Keratinocyte (primary cell): ENCODE data around the genes OR5D18, OR5D16, OR5F1, OR8H2, OR8U1, OR5M3, OR5AR1, APLNR and TNKS1BP1.

GRCh38 chr11:55819264-55819833 is at the start of gene OR5D18:
Gene OR5D18, plus strand, starts transcription at chr11:55819630.
CAGE:
- cytosol, long polyA minus RNA, result no peak
- cytosol, long polyA plus RNA, result no peak
- long polyA plus RNA, result no peak
- nucleus, long polyA minus RNA, result no peak
- nucleus, long polyA plus RNA, result no peak

CAGE:
- cytosol, long polyA minus RNA, result no peak
- cytosol, long polyA plus RNA, result no peak
- long polyA plus RNA, result no peak
- nucleus, long polyA minus RNA, result no peak
- nucleus, long polyA plus RNA, result no peak
Observed at GRCh38 chr11:55838548-55838882, at the start of gene OR5D16. Gene OR5D16, plus strand, starts transcription at chr11:55838752.

DNA sequence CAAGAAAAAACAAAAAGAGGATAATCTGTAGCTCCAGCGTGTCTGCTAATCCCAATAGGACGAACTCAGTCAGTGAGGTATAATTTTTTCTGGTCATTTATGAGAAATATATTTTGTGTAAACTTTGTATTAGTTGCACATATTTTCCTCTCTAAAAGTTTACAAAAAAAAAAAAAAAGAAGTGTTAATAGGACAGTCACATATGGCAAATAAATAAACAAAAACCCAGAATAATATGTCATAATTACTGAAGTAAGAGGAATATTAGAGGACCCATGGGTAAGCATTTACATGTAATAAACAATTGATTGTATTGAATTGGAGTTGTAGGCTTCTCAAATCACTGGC is at the start of gene OR5F1:
Gene OR5F1 (minus strand): TSS at position 97 of the 348 bp plus-strand sequence.
CAGE:
- cytosol, long polyA minus RNA, result no peak
- cytosol, long polyA plus RNA, result no peak
- long polyA plus RNA, result no peak
- nucleus, long polyA minus RNA, result no peak
- nucleus, long polyA plus RNA, result no peak

DNA sequence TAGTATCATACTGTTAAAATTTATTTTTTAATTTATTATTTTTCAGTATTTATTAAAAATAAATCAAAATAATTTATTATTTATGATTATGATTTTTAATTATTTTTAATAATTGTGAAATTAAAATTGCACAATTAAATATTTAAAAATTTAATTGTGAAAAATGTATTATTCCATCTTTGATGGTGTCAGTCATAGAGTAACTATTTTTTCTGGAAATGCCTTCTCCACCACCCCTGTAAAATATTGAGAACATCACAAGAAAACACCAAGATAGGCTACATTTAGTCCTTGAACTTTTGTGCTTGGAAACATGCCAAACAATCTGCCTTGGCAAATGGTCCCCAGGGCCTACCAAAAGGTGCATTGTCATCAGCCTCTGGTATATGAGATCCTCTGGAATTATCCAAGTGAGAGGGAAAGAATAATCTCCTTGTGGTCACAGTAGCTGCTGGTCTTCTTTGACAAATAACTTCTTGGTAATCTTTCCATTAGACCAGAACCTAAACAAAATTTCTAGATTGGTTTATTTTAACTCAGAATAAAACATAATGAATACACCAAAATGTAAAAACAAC is at the start of gene OR8H2:
Gene OR8H2 (plus strand): TSS at position 419 of the 578 bp plus-strand sequence.
CAGE:
- cytosol, long polyA minus RNA, result no peak
- cytosol, long polyA plus RNA, result no peak
- long polyA plus RNA, result no peak
- nucleus, long polyA minus RNA, result no peak
- nucleus, long polyA plus RNA, result no peak

DNA sequence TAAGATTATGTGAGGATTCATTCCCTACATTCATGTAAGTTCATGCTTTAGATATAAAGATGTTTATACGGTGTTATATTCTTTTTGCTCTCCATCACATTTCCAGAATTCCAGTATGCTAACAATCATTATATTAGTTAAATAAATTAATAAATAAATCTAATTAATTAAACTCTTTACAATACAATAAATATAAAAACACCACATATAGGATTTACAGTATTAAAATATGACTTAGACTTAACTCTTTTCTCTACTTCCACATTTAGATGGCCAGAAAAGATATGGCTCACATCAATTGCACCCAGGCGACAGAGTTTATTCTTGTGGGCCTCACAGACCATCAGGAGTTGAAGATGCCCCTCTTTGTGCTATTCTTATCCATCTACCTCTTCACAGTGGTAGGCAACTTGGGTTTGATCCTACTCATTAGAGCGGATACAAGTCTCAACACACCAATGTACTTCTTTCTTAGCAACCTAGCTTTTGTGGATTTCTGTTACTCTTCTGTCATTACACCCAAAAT is at the start of gene OR8U1:
Gene OR8U1 (plus strand): TSS at position 285 of the 526 bp plus-strand sequence.
CAGE:
- cytosol, long polyA minus RNA, result no peak
- cytosol, long polyA plus RNA, result no peak
- long polyA plus RNA, result no peak
- nucleus, long polyA minus RNA, result no peak
- nucleus, long polyA plus RNA, result no peak

CAGE:
- cytosol, long polyA minus RNA, result no peak
- cytosol, long polyA plus RNA, result no peak
- long polyA plus RNA, result no peak
- nucleus, long polyA minus RNA, result no peak
- nucleus, long polyA plus RNA, result no peak
Observed at GRCh38 chr11:56473168-56473515, at the start of gene OR5M3. Gene OR5M3, minus strand, starts transcription at chr11:56473352.

DNA sequence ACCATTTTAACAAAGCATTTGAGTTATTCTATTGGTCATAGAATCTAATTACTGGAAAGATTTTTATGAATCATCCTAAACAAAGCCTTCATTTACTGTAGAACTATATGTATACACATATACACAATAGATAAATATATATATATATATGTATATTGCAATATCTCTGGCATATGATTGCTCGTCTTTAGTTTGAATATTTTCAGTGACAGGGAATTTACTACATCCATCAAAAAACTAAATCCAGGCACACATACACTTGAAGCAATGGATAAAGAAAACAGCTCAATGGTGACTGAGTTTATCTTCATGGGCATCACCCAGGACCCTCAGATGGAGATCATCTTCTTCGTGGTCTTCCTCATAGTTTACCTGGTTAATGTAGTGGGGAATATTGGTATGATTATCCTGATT is at the start of gene OR5AR1:
Gene OR5AR1 (plus strand): TSS at position 268 of the 414 bp plus-strand sequence.
CAGE:
- cytosol, long polyA minus RNA, result no peak
- cytosol, long polyA plus RNA, result no peak
- long polyA plus RNA, result no peak
- nucleus, long polyA minus RNA, result no peak
- nucleus, long polyA plus RNA, result no peak

GRCh38 chr11:57237072-57237856 is at the start of gene APLNR:
Gene APLNR, minus strand, starts transcription at chr11:57237250.
CAGE:
- cytosol, long polyA minus RNA, result no peak
- cytosol, long polyA plus RNA, result no peak
- long polyA plus RNA, result no peak
- nucleus, long polyA minus RNA, result no peak
- nucleus, long polyA plus RNA, result no peak

DNA sequence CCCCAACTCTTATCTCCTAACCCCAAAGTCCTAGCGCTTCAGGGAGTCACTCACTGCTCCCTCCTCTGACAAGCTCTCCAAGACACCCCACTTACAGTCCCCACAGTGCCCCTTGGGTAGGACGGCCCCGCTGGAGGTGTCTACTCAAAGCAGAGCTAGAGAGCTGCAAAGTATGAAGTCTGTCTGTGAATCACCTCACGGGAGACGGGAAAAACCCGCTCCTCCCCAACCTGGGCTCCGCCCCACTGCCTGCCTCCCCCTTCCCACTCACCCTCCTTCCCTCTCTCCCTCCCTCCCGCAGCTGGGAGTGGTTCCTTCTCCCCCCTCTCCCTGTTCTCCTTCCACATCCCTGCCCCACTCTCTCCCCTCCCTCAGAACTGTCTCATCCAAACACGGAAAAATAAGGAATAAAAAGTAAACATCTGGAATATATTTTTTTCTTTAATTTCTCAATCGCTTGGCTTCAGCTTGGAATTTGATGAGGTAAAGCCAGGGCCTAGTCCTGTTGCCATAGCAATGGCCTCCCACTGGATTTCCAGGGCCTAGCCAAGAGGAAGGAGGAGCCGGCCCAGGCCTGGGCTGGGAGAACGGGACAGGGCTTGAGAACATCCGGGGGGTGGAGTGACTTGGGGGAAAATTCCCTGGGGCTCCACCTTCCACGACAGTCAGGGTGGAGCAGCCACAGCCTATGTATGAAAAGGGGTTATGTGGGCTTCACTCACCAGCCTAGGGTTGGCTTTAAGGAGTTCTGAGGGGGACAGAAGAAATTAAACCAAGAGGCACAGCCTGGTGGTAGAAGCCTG is 2.4 kb downstream of the TNKS1BP1 start:
CAGE:
- cytosol, long polyA minus RNA, result no peak
- cytosol, long polyA plus RNA, result no peak
- long polyA plus RNA, result start-site peak on the minus strand centred at position 171 of the sequence, 53 bp wide, 243 and 114 reads in 2 replicates
- nucleus, long polyA minus RNA, result start-site peak on the minus strand centred at position 180 of the sequence, 16 bp wide, 1,263 reads
- nucleus, long polyA plus RNA, result start-site peak on the minus strand centred at position 171 of the sequence, 54 bp wide, 587 and 711 reads in 2 replicates

DNA sequence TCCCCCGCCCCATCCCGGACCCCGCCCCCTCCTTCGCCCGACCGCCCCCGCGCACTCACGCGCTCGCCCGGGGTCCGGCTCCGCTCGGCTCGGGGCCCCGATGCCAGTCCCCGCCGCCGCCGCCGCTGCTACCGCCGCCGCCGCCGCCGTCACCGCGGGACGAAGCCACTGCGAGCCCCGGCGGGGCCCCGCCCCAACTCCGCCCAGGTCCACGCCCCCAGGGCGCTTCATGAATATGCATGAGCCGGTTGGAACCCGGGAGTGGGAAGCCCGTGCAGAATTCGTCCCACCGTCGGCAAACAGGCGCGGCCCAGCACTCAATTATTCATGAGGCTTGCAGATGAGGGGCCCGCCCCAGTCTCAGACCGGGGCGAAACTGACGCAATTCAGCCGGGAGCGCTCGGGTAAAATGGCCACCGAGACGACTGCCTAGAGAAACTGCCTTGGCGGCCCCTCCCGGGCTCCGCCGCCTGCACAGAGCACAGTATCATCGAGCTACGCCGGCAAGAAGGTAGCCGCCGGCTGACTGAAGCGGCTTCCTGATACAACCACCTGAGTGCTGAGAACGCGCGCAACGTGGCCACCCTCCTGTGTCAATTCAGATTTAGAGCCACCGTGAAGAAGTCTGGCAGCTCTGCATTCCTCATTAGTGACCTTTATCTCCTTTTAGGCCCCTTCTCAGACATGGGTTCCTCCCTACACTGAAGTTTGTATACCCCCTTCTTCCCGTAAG is at the start of gene TNKS1BP1:
Gene TNKS1BP1 (minus strand): TSS at position 172 of the 733 bp plus-strand sequence.
CAGE:
- cytosol, long polyA minus RNA, result no peak
- cytosol, long polyA plus RNA, result no peak
- long polyA plus RNA, result start-site peak on the minus strand centred at position 152 of the sequence, 100 bp wide, 87 and 68 reads in 2 replicates
- nucleus, long polyA minus RNA, result no peak
- nucleus, long polyA plus RNA, result no peak

CAGE:
- cytosol, long polyA minus RNA, result no peak
- cytosol, long polyA plus RNA, result no peak
- long polyA plus RNA, result no peak
- nucleus, long polyA minus RNA, result no peak
- nucleus, long polyA plus RNA, result no peak
Observed at GRCh38 chr11:57424052-57424397, 2.9 kb downstream of the SLC43A3 start.

DNA sequence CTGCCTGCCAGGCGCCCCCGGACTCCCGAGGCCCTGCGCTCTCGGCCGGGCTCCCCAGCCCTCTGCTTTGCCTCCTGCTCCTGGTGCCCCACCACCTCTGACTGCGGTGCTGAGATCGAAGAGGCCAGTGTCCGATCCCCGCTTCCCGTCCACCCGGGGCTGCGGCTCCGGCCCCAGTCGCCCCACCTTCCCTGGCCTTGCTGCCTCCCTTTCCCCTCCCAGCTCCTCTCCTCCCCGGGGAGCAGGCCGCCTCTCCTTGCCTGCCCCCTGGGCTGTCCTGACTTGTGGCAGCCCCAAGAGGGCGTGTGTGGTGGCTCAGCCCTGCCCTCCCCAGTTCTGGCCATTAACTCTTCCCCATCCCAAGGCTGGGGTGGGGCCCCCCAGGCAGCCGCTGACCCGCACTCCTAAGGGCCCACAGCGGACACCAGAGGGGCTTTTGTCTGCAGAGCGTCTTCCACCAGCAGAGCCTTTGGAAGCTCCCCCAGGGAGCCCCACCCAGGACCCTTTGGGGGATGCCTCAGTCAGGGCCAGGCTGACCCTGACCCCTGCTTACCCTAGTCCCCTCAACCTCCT is 16.6 kb downstream of the RTN4RL2 start:
CAGE:
- cytosol, long polyA minus RNA, result no peak
- cytosol, long polyA plus RNA, result no peak
- long polyA plus RNA, result no peak
- nucleus, long polyA minus RNA, result no peak
- nucleus, long polyA plus RNA, result no peak

CAGE:
- cytosol, long polyA minus RNA, result no peak
- cytosol, long polyA plus RNA, result no peak
- long polyA plus RNA, result no peak
- nucleus, long polyA minus RNA, result no peak
- nucleus, long polyA plus RNA, result no peak
Observed at GRCh38 chr11:57485608-57486189, 25.4 kb downstream of the RTN4RL2 start.

DNA sequence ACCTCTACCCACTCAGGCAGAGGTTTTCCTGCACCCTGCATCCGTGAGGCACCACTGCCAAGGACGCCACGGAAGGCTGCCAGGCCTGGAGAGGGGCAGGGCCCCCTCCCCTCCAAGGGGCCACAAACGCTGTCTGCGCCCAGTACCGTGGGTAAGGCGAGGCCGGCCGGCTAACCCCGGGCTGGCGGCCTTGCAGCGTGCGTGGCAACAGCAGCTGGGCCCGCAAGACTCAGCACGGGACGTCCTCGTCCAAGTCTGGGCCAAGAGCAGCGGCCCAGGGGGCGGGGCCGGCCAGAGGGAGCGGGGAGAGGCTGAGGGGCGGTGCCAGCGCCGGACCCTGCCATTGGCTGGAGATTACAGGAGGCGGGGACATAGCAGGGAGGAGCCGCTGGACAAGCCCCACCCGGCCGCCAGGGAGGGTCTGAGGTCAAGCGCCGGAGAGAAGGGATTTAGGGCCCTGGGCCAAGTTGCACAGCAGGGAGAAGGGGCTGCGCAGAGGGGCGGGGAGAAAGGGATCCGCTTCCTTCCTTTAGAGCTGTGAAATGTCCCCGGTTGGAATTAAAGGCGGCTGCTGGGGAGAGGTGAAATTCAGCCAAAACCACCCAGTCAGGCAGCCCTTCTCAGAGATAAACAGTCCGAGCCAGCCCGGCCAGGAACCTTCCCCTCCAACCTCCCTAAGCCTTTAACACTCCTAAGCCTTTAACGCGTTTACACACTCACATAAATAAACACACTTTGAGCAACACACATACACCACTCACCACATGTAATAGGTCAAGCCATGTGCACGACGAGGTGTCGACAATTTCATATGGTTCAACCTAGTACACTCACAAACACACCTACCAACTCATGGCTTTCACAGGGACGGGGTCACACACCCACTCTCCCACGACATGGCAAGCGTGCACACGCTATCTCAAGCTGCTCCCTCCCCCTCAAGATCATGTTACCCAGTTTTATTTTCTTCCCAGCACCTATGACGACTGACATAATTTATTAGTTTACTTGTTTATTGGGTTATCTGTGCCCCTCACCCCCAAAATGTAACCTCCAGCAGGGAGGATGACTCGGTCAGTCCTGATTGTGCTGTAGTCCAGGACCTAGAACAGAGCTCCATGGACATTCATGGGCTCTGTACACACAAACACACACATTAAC is 15.7 kb downstream of the SLC43A1 start:
CAGE:
- cytosol, long polyA minus RNA, result no peak
- cytosol, long polyA plus RNA, result no peak
- long polyA plus RNA, result no peak
- nucleus, long polyA minus RNA, result no peak
- nucleus, long polyA plus RNA, result no peak

DNA sequence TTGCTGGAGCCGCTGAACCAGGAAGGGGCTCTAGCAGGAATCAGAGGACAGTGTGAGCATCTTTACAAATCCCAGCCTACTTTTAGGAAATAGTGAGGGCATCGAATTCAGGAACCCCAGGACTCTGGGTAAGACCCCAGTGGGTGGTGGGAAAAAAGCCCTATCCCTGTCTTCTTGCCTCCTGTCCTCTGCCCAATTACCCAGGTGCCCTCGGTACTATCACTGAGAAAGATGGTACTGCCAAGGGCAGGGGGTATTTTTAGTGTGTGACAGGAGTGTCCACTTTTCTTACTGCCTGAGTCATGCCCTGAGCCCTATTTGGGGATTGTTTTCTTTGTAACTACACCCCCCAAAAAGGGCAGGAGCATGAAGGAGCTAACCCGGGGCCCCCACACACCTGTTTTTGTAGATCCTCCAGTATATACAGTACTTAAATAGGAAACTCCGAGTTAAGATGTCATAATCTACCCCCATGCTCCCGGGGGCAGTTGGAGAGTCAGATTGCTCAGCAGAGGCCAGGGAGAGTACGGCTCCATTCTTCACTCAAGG is 3.7 kb downstream of the SMTNL1 start:
CAGE:
- cytosol, long polyA minus RNA, result no peak
- cytosol, long polyA plus RNA, result no peak
- long polyA plus RNA, result no peak
- nucleus, long polyA minus RNA, result no peak
- nucleus, long polyA plus RNA, result no peak

GRCh38 chr11:57569271-57569871 is 1.9 kb upstream of the UBE2L6 start:
CAGE:
- cytosol, long polyA minus RNA, result no peak
- cytosol, long polyA plus RNA, result no peak
- long polyA plus RNA, result no peak
- nucleus, long polyA minus RNA, result no peak
- nucleus, long polyA plus RNA, result no peak

DNA sequence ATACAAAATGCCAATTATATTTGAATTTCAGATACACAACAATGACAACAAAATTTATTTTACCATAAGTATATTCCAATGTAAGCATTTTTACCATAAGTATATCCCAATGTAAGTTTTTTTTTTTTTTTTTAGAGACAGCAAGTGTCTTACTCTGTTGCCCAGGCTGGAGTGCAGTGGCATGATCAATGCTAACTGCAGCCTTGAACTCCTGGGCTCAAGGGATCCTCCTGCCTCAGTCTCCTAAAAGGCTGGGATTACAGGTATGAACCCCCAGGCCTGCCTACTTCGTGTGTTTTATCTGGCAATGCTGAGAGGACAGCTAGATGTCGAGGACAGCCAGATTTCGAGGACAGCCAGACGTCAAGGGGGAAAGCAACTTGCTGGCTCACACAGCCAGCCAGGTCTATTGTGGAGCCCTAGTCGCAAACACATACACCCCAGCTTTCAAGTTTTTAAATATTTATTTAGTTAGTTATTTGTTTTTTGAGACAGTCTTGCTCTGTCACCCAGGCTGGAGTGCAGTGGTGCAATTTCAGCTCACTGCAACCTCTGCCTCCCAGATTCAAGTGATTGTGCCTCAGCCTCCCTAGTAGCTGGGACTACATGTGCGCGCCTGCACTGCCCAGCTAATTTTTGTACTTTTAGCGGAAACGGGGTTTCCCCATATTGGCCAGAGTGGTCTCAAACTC is 1.1 kb upstream of the SERPING1 start:
CAGE:
- cytosol, long polyA minus RNA, result no peak
- cytosol, long polyA plus RNA, result no peak
- long polyA plus RNA, result no peak
- nucleus, long polyA minus RNA, result no peak
- nucleus, long polyA plus RNA, result no peak

DNA sequence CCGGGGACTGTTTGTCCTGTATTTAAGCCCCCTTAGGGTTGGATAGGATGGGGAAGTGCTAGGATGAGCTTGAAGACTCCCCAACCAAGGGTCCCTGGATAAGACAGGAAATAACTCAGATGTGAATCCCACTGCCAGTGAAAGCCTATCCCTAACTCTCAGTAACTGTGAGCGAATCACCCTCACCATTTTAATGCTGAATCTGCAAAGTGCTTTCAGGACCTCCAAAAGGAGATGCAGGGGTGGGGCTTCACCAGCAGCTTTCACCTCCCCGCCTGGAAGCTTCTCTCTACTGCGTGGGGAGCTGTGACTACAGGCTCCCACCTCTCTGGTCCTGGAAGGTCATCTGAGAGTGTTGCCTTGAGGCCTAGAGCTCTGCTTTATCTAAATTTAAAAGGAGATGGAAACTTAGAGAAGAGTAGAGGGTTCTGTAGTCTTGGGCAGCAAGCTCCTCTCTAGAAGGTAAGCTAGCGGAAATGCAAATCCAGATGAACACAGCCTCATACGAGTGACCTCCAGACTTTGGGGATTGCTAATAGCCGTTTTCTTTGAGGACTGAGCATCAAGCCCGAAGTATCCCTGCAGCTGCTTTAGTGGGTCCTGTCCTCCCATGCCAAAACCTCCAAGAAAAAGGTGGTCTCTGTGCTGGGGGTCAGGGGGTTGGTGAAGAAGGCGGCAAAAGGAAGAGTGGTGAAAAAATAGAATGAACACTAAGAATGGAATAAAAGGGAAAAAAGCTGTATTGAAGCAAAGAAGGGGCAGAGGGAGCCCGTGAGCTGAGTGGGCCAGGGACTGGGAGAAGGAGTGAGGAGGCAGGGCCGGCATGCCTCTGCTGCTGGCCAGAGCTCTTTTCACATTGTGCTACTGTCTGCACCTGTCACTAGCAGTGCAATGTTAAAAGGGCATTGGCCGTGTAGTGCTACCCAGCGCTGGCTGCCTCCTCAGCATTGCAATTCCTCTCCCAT is 9.1 kb downstream of the YPEL4 start:
CAGE:
- cytosol, long polyA minus RNA, result no peak
- cytosol, long polyA plus RNA, result no peak
- long polyA plus RNA, result no peak
- nucleus, long polyA minus RNA, result no peak
- nucleus, long polyA plus RNA, result no peak

DNA sequence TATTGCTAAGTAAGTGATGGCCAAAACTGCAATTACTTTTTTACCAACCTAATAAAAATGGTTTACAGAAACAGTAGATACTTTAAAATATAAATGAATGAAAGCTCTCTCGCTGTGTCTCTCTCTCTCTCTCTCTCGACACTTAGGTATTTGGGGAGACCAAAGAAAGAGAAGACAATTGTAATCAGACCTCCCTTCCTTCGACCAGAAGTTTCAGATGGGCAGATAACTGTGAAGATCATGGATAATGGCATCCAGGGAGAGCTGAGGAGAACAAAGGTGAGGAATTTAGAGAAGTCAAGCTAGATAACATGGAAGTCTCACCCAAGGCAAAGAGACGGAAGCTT is 18.4 kb downstream of the MED19 start:
CAGE:
- cytosol, long polyA minus RNA, result no peak
- cytosol, long polyA plus RNA, result no peak
- long polyA plus RNA, result no peak
- nucleus, long polyA minus RNA, result no peak
- nucleus, long polyA plus RNA, result no peak

DNA sequence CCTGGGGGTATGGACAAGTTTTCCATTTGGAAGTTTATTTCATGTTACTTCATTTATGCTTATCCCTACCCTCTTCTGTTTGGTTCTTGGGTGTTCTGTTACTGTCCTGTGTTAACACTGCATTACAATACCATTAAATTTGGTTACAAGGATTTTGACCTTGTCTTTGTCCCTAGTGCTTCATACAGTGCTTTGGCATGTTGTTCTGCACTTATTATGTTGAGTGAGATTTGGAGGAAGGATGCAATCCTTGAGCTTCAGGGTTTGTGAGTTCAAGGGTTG is 1.2 kb downstream of the SELENOH start:
CAGE:
- cytosol, long polyA minus RNA, result no peak
- cytosol, long polyA plus RNA, result no peak
- long polyA plus RNA, result no peak
- nucleus, long polyA minus RNA, result no peak
- nucleus, long polyA plus RNA, result no peak